Hematopoietic multipotent progenitor cell (in vitro differentiated cells): ENCODE results near the genes C7orf25, TMED4 and OGDH.

DNA sequence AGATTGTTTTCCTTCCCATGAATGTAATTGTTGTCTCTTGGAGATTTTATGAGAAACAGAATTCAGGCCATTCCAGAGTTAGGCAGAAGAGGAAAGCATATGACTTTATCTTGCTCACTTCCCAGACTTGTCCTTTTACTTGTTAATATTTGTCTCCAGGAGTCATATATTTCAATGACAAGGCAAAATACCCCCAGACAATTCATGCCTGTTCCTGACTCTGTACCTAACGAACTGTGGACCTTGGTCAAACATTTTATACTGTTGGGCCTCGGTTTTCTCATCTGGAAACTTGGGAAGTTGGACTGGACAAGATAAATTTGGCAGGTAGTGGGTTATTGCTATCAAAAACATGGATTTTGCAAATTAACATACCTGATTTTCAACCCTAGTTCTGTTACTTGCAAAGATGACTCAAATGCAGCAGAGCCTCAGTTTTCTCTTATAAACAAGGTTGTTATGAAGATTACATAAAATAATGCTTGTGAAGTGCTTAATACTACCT, 674.0 kb downstream of the SUGCT start:
- CAGE, long polyA plus RNA = no peak

DNA sequence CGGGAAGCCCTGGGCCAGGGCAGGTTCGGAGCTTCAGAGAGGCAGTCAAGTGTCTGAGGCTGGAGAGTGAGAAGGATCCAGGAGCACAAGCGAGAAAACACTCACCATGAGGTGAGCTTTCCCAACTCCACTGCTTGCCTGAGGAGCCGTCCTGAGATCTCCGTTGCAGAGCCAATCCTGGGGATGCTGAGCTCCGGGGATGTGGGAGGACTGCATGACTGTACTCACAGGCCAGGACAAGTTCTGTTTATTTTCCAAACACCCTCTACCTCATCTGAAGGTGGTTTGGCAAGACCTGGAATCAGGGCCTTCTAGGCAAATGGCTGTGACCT, 38.7 kb downstream of the GLI3 start:
- CAGE, long polyA plus RNA = no peak

- CAGE, long polyA plus RNA = no peak
Observed at GRCh38 chr7:42231704-42232746, 5.0 kb downstream of the GLI3 start.

DNA sequence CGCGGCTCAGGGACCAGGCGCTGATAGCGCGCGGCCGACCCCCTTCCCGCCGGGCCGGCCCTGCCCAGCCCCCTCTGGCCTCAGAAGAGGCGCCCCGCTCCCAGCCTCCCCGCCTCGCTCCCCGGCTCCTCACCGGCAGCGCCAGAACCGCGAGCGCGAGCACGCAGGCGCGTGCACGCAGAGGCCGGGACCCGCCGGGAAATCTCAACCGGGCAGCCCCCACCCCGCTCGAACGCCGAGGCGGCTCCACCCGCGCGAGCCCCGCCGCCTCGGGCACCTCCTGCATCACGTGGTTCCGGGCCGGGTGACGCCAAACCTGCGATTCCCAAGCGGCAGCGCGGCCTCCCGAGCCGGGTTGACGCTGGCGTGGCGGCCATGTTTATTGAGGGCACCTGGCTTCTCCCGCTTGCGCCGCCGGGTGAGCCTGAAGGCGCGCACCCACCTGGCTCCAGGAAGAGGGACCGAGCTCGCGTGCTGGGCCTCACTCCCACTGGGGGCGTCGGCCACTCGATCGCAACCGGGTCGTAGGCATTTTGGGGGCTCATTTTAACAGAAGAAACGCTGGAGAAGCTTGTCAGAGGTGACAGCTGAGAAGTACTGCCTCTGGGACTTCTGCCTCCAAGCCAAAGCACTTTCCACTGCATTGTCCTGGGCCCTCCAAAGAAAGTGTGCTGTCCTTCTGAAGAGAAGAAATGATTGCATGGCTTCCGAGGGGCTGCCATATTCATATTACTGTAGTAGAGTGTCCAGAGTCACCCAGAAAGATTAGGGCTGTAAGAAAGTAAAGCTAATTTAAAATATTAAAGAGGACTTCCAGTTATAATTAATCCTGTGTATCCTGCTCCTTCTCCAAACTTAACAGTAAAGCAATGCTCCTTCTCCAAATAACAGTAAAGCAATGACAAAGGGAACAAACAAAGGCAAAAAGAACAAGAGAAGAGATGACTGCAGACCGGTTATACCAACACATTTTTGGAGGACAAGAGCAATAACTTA, at the start of gene C7orf25:
C7orf25 (minus strand) TSS at position 289 of the 996 bp plus-strand sequence.
- CAGE, long polyA plus RNA = start-site peak on the minus strand centred at position 150 of the sequence, 15 bp wide, 40 reads

GRCh38 chr7:42933211-42933697, 1.1 kb downstream of the MRPL32 start:
- CAGE, long polyA plus RNA = no peak

DNA sequence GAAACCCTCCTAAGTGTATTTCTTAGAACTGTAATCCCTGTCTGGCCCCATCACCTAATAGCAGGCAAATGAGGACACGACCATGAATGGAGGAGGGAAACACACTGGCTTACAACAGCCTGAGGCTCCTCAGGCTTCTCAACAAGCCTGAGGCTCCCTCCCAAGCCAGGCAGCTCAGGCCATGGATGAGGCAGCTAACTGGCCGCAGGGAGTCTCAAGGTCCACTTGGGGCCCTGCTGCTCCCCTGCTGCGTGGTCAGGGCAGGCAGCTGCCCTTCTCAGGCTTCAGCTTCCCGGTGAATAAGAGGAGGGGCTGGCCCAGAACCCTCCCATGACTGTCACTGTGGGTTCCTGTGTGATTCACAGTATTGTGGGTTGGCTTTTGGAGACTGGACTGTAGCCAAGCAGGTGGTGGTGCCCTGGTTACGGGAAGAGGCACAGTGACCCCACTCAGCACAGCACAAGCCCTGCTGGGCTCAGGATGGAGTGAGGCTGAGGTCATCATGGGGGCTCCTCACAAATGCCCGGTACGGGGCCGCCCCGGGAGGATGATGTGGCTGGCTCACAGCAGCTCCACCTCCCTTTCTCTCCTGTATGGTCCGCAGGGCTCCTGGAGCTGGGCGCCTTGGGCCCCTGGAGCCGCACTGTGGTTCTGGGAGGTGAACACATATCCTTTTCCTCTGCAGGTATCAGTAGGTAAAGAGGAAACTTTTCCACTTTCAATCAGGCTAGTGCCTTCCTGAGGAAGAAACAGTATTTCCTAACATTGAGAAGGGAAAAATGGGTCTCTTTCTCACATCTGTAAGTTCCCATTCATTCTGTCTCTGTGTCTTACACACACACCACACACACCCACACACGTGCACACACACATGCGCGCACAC, 189.9 kb downstream of the HECW1 start:
- CAGE, long polyA plus RNA = no peak

DNA sequence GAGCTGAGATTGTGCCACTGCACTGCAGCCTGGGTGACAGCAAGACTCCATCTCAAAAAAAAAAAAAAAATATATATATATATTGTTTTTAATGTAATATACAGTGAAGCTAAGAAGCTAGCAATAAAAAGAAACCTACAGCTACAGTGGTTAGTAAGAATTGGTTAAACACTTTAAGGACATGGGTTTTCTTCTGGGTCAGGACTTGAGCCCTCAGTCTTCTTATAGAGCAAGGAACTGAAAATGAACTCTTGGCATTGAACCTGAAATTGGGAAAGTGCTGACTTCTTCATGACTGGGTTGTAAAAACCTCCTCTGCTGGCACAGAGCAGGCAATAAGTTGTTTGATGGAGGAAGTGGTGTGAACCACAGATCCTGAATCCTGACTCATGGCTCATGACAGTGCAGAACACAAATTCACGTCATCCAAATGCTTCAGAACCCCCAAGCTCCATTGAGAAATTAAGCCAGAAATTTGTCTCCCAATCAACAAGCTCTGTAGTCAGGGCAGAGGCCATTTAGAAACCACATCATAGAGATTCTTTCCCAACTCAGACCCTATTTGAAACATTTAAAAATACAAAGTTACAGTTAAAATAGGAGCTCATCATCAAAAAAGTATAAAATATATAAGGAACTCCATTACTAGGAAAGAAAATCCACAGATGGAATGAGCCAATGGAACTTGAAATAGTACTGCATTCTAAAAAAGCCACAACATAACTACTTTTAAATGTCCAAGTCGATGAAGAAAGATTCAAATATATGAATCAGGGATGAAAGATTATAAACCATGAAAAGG, 10.4 kb upstream of the STK17A start:
- CAGE, long polyA plus RNA = no peak

GRCh38 chr7:43646555-43647796, 64.1 kb downstream of the STK17A start:
- CAGE, long polyA plus RNA = no peak

DNA sequence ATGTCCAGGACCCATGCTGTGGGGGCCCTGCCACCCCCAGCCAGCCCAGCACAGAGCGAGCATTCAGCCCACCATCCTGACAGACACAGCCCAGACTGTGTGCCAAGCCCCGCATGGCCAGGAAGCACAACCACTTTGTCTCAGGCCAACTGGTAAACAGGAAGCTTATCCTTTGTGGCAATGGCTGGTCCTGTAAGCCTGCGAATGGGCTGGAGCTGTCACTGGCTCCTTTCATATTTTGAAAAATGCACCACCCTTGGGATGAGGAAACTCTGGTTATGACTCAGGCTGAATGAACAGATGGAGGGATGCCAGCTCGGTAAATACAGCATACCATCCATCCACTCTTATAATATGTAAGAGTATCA, 64.9 kb downstream of the STK17A start:
- CAGE, long polyA plus RNA = no peak

DNA sequence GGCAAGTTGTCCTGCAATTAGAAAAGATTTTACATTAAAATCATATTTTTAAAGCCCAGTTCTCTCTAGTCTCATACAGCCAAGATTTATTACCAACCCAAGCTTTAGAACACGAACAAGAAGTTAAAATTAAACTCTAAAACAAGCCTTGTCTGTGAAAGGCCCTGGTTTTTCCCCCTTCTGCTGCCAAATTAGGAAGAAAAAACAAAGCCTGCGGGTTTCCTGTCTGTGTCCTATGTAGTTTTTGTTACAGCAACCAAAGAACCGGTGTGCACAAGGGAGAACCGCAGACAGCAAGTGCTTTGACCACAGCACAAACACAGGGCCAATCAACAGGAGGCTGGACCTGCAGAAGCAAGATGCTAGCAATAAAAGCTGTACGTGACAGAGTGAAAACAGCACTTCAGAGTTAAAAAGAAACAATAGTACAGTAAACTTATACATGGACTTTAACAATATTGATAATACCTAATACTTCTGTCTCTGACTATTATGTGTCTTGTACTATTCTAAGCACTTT, 65.8 kb downstream of the STK17A start:
- CAGE, long polyA plus RNA = no peak

GRCh38 chr7:43878957-43879341, 9.6 kb upstream of the MRPS24 start:
- CAGE, long polyA plus RNA = no peak

DNA sequence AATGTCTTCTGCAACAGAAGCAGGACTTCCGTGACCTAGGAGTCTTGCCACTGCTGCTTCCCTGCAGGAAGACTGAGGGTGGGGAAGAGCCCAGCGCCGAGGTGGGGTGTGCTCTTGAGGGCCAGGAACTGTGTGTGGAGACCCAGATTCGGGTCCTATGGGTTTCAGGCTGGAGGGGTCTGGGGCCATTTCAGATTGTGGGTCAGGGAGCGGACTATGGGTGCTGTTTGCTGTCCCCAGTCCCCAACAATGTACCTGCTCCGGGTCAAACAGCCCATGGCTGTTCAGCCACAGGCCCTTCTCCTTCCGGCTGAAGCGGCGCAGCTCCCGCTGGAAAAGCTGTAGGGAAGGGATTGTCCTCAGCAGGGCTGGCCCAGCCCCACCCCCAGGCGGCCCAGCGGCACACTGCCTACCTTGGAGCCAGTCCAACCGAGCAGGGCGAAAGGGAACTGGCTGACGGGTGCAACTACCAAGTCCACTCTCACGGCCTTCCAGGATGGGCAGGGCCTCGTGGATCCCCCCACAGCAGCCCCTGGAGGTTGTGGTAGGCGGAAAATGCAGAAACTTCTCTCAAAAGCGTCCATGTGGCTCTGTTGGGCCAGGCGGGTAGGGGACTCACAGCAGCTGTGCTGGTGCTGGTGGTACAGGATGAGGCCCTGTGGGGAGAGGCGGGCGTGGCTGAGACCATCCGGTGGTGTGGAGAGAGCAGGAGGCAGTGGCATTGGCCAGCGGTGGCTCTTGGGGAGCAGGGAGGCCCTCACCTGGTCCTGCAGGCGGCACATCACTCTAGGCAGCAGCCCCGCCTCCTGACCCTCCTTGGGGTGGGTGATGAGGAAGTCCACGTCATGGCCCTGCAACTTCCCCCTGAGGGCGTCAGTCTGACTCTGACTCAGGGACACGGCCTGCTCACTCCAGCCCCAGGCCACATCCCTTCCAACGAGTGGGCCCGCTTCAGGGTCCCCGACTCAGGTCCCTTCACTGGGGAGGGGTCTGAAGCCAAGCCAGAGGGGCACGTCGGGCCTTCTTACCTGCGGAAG, 8.3 kb upstream of the PGAM2 start:
- CAGE, long polyA plus RNA = no peak

- CAGE, long polyA plus RNA = no peak
Observed at GRCh38 chr7:44157293-44157639, 16.1 kb upstream of the MYL7 start.

- CAGE, long polyA plus RNA = no peak
Observed at GRCh38 chr7:44309674-44310172, 15.7 kb downstream of the CAMK2B start.

- CAGE, long polyA plus RNA = no peak
Observed at GRCh38 chr7:44467315-44467702, 23.1 kb downstream of the NUDCD3 start.

GRCh38 chr7:44581257-44581860, 672 bp downstream of the TMED4 start:
- CAGE, long polyA plus RNA = no peak

- CAGE, long polyA plus RNA = no peak
Observed at GRCh38 chr7:44581861-44582416, at the start of gene TMED4. TMED4 (minus strand) TSS chr7:44582231.

GRCh38 chr7:44605896-44606885, at the start of gene OGDH:
OGDH (plus strand) TSS chr7:44606627.
- CAGE, long polyA plus RNA = start-site peak on the plus strand at chr7:44606588-44606633, 3,237 reads

- CAGE, long polyA plus RNA = no peak
Observed at GRCh38 chr7:44631504-44632166, 25.2 kb downstream of the OGDH start.

DNA sequence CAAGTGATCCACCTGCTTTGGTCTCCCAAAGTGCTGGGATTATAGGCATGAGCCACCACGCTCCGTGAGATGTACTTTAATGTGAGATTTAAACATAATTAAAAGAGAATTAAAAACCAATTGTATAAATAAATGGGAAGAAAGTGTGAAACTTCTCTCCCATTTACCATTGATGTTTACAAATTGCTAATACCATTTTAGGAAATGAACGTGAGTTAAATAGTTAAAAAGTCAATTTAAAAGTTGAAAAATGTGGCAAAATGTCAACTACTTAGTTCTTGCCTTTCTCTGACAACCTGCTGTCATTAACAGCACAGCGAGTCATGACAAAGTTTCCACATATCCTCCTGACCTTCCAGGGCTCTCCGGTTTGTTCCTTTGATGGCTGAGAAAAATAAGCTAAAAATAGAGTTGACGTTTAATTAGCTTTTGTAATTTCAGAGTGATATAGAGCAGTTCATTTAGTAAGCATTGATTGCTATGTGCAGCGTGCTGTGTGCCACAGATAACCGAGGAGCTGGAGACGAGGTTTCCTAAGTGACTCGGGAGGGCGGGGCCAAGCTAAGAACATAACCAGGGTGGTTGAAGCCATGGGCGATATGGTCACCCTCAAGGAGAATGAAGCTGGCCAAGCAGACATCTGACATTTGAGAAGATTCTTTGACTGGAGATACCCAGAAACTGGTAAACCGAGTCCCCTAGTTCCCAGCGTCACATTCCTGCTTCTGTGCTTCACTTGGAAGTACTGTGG, 47.8 kb downstream of the OGDH start:
- CAGE, long polyA plus RNA = no peak